MCF 10A (cell line): ENCODE data around the gene AP1B1.

DNA sequence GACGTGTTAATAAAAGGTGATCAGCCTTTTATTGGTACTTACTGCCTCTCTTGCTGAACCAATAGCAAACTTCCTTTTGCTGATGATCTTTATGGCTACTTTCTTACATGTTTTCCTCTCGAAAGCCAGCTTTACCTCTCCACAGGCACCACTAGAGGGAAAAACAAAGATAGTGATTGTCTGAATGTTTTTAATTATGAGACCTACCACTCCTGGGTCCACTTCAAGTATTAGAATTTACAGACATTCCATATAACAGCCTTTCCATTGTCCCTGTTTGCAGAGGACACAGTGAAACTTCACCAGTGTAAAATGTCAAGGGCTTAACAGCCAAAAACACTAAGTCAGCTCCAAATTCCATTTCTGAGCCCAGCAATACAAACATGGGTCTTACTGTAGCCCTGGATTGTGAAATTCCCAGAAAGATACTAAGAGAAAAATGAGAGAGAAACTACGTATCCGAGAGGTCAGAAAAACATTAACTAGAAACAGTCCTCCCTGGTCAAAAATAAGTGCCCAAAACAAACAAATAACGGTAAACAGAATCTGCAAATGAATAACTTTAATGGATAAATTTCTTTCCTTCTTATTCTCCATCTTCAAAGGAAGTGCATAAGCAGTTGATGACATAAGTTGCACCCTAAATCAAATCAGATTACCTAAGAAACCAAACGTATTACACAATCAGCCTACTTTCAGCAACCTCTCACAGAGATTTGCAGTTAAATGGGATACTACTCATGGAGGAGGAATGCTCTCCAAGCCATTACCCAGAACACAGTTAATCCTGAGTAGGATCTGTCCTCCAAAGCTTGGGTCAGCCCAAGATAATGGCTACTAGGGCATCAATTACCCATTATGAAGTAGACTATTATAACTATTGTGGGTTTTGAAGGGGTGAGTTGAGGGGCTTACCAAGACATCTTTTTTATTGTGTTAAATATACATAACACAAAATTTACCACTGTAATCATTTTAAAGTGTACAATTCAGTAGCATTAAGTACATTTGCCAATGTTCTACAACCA lies 29.4 kb downstream of the CHEK2 start:
- PRO-cap: no peak
- RRBS: no CpG with 5 or more reads among the region's 6 CpGs

DNA sequence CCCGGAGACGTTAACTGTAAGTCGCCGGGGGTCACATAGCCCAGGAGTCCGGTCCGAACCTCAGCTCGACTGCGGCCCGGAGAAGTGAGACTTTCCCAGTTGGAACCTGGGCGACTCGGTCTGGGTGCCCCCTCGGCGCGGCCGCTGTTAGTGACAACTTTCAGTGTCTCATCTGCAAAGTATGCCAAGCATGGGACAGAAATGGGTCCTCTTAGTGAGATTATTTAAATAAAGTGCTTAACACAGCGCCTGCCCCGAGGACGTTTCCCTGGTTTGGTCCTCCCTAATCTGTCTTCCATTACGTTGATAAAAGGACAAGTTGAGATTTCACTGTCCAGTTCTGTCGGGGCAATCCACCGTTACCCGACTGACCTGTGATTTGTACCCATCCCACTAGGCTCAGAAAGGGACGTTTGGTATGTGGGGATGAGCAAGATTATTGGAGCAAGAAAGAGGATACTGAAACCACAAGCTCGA lies 751 bp downstream of the CCDC117 start:
- PRO-cap: bidirectional peak, plus-strand start at position 337 of the sequence, minus-strand start at position 152 of the sequence
- RRBS: 2% methylated on average over 1 of the region's 24 CpGs

- PRO-cap: no peak
- RRBS: no CpG with 5 or more reads among the region's 5 CpGs
Measured at GRCh38 chr22:28812519-28812825, 40.0 kb downstream of the CCDC117 start.

- PRO-cap: no peak
- RRBS: no CpG with 5 or more reads among the region's 8 CpGs
Measured at GRCh38 chr22:28903042-28903409, 19.7 kb downstream of the ZNRF3 start.

- PRO-cap: no peak
- RRBS: no CpG with 5 or more reads among the region's 11 CpGs
Measured at GRCh38 chr22:28917795-28918529, 34.6 kb downstream of the ZNRF3 start.

DNA sequence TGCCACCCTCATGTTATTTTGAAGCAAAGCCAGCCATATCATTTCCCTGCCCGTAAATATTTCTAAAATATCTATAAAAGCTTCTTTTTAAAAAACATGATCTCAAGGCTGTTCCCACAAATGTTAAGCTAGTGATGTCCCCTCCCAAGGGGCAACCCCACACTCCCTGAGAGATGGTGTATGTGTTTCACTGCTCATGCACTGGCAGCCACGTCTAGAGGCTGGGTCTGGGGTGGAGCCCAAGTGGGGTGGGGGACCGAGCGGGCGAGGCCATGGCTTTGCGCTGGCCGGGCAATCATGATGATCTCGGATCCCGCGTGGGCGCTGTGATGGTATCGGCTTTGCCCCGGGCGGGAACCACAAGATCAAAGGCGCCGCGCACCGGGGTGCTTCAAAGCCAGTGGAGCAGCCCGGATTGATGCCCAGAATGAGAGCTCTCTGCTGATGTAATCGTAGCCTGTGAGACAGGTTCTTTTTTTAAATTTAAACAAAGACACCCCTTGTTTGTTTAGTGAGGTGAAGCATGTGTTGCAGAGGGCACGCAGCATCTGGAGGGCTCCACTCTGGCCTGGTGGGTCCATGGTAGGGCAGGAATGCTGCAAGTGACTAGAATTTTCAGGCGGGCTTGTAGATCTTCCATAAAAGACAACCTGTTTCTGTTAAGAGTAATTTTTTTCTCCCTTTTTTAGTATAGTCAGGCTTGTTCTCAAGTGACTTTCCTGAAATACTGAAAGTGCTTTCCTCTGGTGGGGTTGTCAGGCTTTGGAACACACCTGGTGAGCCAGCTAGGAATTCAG lies 40.5 kb downstream of the ZNRF3 start:
- PRO-cap: no peak
- RRBS: 91% methylated on average over 7 of the region's 22 CpGs

DNA sequence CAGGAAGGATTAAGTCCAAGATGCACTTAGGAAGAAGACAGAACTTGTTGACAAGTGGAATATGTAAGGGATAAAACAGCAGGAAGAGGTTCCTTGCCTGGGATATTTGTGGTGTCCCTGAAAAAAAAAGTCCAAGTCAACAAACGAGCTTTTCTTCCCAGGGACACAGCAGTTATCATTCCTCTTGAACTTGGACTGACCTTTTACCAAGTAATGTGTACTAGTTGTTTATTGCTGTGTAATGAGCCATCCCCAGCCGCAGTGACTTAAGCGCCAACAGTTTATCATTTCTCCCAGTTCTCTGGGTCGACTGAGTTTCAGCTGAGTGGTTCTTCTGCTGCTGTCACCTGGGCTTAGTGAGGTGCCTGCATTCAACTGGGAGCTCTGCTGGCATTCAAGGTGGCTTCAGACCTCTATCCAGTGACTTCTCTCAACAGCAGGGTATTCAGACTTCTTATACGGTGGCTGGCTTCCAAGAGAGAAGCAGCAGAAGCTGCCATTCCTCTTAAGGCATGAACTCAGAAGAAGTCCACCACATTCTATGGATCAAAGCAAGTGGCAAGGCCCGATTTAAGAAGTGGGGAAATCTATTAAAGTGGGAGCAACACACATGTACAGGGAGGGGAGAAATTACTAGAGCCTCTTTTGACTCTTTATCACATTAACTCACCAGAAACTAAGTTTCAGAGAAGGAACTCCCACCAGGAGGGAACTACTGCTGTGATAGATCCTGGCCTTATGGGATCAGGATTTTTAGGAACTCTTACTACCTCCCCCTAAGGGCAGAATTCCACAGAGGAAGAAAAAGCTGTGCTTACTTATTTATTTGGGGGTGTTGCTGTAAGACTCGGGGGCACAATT lies 37.2 kb downstream of the KREMEN1 start:
- PRO-cap: no peak
- RRBS: no CpG with 5 or more reads among the region's 7 CpGs

- PRO-cap: no peak
- RRBS: no CpG with 5 or more reads among the region's 21 CpGs
Measured at GRCh38 chr22:29144629-29145385, 60.9 kb upstream of the EMID1 start.

- PRO-cap: no peak
- RRBS: 94% methylated on average over 3 of the region's 15 CpGs
Measured at GRCh38 chr22:29208675-29209482, 3.2 kb downstream of the EMID1 start.

DNA sequence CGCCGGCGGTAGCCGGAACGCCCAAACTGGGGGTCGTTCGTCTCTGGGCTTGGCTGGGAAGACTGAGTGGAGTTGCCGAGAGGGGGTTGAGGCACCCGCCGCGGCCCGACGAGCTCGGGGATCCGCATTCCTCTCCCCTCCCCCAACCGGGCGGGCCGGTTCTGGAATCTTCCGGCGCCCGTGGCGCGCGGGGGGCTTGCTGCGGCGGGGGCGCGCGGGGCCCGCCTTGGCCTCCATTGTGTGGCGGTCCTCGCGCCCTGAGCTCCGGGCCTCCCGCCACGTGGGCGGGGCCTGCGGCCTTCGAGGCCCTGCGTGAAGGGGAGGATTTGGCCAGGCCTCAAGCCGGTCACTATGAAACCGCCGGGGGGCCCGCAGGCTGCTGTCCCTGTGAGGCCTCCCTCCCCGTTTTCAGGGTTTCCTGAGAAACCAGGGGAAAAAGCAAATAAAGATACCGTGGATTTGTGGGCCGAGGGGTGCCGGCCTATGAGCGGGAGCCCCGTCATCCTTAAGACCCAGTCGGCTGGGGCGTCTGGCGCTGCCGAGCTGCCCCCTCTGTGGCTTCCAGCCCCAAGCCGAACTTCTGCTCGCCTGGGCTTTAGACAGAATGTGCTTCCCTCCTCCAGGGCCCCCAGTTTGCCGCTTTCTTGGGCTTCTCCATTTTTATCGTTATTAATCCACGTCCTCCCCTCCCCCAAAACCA lies 456 bp downstream of the EWSR1 start:
- PRO-cap: bidirectional peak, plus-strand start at position 513 of the sequence, minus-strand start at position 293 of the sequence
- RRBS: under 1% methylated on average over 18 of the region's 59 CpGs

GRCh38 chr22:29318446-29318968 lies 3.0 kb upstream of the RASL10A start:
- PRO-cap: no peak
- RRBS: no CpG with 5 or more reads among the region's 3 CpGs

DNA sequence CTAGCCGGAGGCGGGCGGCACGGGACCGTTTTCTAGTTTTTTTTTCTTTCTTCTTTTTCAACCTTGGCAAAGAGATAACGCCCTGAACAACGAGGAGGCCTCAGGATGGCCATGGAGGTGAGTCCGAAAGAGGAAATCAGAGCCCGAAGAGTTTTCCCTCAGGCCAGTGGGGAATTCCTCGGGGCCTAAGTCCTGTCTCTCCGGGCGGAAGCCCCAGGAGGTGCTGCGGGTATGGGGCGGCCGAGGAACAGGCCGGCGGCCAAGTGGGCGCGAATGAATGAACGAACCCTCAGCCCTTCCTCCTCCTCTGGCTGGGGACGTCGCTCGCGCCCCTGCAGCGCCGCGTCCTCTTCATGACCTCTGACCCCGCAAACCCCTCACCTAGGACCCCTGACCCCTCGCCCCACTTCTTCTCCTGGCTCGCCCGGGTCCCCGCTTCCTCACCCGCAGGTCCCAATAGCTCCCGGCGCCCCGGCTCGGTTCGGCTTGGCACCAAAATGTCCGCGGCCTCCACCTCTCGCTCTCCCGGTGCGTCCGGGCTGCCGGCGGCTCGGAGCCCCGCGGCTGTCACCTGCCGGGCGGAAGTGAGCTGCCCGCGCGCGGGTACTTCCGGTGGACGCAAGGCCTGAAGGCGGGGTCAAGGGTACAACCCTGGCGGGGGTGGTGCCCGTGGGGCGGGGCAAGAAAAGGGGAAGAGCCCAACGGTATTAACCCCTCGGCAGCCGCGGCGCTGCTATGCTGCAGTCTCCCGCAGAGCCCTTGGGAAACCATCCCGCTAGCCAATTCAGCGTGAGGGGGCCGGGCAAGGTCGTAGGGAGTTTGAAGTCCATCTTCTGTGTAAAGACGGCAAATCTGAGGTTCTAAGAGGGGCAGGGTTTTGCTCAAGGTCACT lies at the start of gene AP1B1:
AP1B1 (minus strand) TSS at position 591 of the 892 bp plus-strand sequence.
- PRO-cap: bidirectional peak, plus-strand start at position 188 of the sequence, minus-strand start at position 113 of the sequence; bidirectional peak, plus-strand start at position 707 of the sequence, minus-strand start at position 541 of the sequence
- RRBS: 2% methylated on average over 14 of the region's 72 CpGs

GRCh38 chr22:29574775-29575536 lies 6.0 kb downstream of the NIPSNAP1 start:
- PRO-cap: no peak
- RRBS: no CpG with 5 or more reads among the region's 6 CpGs

DNA sequence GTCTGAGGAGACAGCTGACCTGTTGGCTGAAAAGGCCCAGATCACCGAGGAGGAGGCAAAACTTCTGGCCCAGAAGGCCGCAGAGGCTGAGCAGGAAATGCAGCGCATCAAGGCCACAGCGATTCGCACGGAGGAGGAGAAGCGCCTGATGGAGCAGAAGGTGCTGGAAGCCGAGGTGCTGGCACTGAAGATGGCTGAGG lies 46.6 kb upstream of the CABP7 start:
- PRO-cap: no peak
- RRBS: no CpG with 5 or more reads among the region's 8 CpGs

GRCh38 chr22:29690642-29691025 lies 29.2 kb upstream of the CABP7 start:
- PRO-cap: no peak
- RRBS: no CpG with 5 or more reads among the region's 8 CpGs

DNA sequence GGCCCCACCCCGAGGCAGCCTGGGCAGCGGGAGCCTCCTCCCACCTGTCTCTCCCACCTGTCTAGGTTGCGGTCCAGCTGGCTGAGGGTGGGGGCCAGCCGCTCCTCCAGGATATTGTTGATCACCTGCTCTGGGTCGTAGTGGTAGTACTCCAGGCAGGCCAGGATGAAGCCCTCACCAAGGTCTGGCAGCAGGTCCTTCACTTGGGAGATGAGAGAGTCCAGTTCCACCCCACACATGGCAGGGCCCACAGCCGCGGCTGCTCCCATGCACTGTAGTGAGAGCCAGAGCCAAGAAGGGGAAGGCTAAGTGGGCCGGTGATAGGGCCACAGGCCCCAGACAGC lies 34.7 kb downstream of the UQCR10 start:
- PRO-cap: no peak
- RRBS: no CpG with 5 or more reads among the region's 8 CpGs

DNA sequence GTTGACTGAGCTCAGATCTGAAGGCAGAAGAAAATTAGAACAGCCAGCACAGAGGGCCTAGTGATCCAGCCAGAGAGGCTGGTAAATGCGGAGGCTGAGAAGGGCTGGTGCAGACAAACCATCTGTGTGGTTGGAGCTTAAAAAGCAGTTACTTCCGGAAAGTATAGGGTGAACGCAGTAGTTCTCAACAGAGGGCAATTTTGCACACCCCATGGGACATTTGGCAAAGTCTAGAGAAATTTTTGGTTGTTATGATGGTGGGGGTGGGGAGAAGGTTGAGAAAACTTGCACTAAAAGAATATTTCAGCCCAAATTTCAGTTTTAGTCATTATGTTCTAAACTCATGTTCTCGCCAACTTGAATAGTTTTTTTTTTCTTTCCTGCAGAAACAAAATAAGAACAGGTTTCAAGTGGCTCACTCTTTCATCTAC lies 1.5 kb upstream of the HORMAD2 start:
- PRO-cap: no peak
- RRBS: no CpG with 5 or more reads among the region's 4 CpGs

- PRO-cap: no peak
- RRBS: 67% methylated on average over 3 of the region's 12 CpGs
Measured at GRCh38 chr22:30216455-30217212, 29.9 kb downstream of the LIF start.

DNA sequence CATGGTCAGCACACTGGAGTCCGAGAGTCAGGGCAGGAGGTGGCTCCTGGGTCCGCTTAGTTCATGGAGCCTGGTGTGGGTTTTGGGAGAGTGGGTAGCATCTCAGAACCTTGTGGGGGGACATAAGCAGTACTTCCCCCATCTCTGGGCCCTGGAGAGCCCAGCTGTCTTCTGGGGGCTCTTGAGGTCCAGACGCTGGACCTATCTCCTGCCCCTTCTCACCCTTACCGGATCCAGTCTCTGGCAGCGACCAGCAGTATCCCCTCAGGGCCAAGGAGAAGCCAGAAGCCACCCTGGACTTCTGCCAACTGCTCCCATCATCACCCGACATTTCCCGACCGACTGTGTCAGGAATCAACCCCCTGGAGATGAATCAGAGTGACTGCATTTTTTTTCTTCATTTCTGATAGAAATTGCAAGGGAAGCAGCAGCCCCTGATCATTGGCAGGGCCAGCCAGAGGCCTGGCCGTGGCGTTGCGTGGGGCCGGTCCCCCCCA lies 5.0 kb upstream of the LIF start:
- PRO-cap: no peak
- RRBS: no CpG with 5 or more reads among the region's 12 CpGs

DNA sequence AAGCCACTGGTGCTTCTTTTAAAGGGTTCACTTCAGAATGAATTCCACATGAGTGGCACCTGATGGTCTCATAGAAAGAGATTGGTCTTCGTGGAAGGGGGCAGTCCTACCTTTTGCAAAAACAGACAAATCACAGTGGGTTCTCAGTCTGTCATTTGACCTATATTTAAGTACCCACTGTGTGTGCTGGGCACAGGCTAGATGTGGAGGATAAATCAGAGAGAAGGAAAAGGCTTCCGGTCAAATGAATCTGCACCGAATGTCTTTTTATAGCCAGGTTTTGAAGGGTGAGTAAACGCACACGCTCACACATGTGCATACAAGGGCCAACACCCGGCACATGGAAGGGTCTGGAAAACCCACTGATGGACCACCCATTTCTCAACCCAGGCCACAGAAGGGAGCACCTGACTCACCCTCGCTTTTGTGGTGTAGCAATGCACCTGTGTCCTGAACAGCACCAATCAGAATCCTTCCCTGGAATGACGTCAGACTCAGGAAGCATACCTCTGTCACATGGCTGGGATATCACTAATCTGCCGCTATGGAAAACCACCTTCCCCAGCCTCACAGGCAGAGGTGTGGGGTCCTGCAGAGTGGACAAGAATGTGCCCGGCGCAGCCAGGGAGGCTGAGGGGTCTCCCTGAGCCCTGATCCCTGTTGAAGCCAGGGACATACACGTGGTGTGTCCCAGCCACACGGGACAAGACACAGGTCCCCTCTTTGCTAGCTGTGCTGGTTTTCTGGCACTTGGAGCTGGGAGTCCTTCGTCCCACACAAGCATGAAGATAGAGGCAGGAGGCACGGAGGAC lies 8.9 kb upstream of the OSM start:
- PRO-cap: no peak
- RRBS: 81% methylated on average over 4 of the region's 15 CpGs